Endometrial microvascular endothelial cells (primary cell): ENCODE measurements around a stretch of chr9.

- RAMPAGE, long total RNA = no peak
These were observed 18.8 kb downstream of the NANS start for GRCh38 chr9:98075224-98075812.

DNA sequence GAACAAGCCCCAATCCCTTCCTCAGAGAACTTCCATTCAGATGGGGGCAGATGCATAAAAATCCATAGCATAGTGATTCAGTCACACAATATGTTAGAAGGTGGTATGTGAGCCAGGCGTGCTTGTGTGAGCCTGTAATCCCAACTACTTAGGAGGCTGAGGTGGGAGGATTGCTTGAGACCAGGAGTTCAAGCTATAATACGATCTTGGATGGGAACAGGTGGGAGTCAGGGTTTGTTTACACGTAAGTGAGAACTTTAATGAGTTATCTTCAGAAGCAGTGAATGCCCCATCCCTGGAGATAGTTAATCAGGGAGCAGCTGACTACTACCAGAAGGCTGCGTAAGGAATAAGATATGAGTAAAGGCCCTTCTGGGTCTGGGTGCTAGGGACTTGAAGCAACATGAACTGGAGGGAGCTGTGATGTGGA lies 27.2 kb downstream of the NANS start:
- RAMPAGE, long total RNA = no peak

- RAMPAGE, long total RNA = no peak
These were observed 29.0 kb downstream of the NANS start for GRCh38 chr9:98085582-98085945.

GRCh38 chr9:98099598-98100424 lies 19.2 kb downstream of the TRIM14 start:
- RAMPAGE, long total RNA = no peak

GRCh38 chr9:98176567-98177002 lies 15.9 kb downstream of the CORO2A start:
- RAMPAGE, long total RNA = no peak

DNA sequence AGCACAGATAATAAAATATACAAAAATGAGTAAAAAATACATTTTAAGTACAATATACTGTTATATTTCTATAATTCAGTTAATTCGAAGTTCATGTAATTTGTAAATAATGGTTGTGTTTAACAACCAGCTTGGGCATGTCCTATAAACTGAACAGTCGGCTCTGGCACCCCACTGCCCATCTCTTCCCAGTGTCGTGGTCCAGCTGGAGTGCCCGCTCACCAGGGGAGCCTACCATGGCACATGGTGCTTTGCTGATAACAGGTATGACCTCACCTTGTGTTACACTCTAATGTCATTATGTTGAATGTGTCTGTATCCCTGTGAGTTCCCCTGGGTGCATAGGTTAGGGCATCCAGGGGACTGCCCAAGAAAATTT lies 42.6 kb downstream of the ANKS6 start:
- RAMPAGE, long total RNA = no peak

DNA sequence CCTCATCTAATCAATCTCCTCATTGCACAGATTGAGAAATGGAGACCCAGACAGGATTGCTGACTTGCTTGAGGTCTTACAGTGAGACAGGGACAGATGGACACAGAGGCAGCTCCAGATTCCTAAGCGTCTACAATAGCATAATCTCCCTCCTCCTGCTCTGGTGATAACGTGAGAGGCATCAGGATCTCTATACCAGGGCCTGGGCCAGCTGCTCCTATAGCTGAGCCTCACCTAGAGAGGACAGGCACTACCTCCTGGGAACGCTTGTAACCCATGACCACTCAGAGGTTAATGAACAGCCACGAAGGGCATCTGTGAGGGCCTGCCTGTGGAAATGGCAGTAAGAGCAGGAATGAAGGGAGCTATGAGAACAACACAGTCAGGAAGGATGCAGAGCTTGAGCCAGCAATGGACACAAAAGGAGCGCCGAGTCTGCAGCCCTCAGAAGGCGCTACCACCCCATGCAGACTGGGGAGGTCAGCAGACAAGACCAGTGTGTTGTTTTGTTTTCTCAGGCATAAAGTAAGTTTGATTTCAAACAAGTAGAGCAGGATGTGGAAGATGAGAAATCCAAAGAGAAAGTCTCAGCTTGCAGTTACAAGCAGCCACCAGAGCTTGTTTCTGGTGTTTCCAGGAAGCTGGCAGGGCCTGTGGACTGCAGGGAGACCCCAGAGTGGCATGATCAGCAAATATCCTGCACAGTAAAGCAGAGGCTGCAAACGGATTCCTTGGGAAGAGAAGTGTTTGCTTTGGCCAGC lies 17.5 kb downstream of the ANKS6 start:
- RAMPAGE, long total RNA = no peak

- RAMPAGE, long total RNA = no peak
These were observed 5.1 kb downstream of the ANKS6 start for GRCh38 chr9:98791314-98791513.

DNA sequence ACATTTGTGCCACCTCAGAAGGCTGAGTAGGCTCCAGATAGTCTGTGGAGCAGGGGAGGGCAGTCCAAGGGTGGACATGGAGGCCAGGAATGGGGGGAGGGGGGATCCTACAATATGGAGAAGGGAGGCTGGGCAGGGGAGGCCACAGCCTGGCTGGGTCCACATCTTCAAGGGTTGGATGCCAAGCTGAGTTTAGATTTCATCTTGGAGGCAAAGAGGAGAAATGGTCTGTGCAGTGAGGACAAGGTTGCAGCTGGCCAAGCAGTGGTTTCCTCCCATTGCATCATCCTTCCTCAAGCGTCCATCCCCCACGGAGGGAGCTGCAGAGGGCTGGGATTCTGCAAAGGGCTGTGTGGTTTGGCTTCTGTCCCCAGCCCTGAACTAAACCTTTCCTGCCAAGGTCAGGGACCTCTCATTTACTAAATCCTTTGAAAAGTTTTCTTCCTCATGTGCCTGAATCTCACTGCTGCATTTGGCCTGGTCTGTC lies 60.2 kb downstream of the GALNT12 start:
- RAMPAGE, long total RNA = no peak

GRCh38 chr9:98886553-98887040 lies 57.1 kb upstream of the COL15A1 start:
- RAMPAGE, long total RNA = no peak

- RAMPAGE, long total RNA = no peak
These were observed 7.3 kb downstream of the TGFBR1 start for GRCh38 chr9:99112204-99112659.

- RAMPAGE, long total RNA = no peak
These were observed 139.8 kb downstream of the SEC61B start for GRCh38 chr9:99361783-99362303.

- RAMPAGE, long total RNA = no peak
These were observed 276.5 kb downstream of the SEC61B start for GRCh38 chr9:99498621-99498962.

DNA sequence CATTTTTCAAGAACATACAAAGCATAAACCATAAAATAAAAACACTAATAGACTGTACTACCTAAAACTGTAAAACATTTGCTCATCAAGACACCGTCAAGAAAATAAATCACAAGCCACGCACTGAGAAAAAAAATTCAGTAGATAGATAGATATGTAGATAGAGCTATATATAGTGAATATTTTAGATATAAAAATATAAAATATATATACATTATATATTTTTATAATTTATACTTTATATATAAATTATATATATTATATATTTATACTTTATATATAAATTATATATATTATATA lies 100.4 kb upstream of the NR4A3 start:
- RAMPAGE, long total RNA = no peak

- RAMPAGE, long total RNA = no peak
These were observed 37.7 kb downstream of the NR4A3 start for GRCh38 chr9:99859278-99859907.

GRCh38 chr9:99998420-99999390 lies 92.3 kb downstream of the STX17 start:
- RAMPAGE, long total RNA = no peak

DNA sequence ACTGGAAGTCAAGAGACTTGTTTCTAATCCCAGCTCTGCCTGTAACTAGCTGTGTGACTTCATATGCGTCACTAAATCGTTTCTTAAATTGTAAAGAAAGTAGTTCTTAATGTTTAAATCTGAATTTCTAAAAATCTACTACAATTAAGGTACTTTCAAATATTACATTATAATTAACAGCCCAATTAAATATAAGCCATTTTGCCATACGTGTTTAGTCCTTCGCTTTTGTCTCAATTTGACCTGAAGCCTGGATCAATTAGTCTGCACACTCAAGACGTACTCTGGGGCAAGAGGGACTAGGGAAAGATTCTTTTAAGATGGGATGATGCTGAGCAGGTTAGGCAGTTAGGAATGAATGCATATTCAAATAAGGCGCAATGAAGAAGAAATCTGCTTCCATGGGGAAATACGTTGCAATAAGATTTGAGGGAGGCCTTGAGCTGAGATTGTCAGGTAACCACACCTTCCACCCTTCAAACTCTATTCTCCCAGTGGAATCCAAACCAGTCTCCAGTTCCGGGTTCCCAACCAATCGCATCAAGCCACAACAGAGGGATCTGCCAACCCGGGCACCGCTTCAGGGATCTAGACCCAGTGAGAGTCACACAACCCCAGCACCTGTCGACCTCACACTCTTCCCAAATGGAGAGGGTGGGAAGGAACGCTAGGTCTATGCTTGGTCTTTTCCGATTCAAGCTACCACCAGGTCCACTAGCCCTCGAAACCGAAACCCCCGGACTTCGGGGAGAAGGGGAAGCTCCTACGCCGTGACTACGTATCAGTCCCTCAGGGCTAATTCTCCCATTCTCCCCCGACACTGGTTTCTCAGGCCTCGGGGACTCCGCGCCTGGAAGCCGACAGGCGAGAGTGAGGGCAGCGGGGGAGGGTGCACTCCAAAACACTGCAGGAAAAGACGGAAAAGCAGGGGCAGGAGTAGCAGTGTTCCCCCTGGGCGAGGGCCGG lies 745 bp downstream of the ERP44 start:
- RAMPAGE, long total RNA = no peak

DNA sequence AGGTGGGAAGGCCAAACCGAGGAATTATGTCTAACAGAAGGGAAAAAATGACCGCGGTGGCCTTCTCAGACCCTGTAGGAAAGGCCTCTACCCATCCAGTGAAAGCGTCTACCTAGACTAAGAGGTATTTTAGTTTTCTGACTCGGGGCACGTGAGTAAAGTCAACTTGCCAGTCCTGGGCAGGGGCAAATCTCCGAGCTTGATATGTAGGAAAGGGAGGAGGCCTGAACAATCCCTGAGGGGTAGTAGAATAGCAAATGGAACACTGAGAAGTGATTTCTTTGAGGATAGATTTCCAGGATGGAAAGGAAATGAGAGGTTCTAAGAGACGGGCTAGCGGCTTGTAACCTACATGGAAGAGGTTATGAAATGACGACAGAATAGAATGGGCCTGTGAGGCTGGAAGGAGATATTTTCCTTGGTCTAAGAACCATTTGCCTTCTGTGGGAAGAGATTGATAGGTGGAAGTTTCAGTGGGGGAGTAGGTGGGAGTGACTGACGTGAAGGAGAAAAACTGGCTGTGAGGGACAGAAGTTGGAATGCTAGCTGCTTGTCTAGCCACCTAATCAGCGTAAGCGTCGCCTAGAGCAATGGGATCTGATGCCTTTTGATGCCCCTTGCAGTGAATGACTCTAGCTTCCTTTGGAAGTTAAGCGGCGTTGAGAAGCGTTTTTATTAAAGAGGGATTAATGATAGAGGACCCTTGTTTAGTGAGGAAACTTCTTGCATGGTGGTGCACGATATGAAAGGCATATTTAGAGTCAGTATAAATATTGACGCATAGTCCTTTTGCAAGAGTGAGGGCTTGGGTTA lies 42.7 kb downstream of the INVS start:
- RAMPAGE, long total RNA = no peak

DNA sequence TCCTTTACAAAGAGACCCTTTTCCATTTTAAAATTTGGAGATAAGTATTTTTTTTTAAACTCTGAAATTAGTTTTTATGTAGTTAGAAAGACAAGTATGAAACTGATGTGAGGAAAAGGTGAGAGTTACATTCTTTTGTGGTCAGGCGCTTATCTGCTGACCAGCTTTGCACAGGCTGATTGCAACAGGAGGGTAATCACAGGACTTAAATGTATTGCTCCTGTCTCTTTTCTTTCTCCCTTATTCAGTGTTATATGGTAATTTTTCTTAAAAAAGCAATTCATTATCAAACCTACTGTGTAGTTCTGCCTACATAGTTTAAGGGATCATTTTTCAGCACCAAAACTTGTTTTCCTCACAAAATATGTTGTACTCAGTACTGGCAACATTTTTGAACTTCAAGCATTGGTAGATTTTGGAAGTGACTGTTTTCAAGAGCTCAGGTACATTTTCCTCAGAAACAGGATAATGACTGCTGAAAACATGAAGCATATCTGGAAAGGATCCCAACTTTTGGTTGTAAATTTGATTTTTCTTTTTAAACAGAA lies 43.3 kb downstream of the TMEFF1 start:
- RAMPAGE, long total RNA = no peak

GRCh38 chr9:101397635-101398254 lies 673 bp downstream of the MRPL50 start:
- RAMPAGE, long total RNA = no peak